Astrocyte (in vitro differentiated cells and primary cell): ENCODE measurements around a stretch of chr1.

DNA sequence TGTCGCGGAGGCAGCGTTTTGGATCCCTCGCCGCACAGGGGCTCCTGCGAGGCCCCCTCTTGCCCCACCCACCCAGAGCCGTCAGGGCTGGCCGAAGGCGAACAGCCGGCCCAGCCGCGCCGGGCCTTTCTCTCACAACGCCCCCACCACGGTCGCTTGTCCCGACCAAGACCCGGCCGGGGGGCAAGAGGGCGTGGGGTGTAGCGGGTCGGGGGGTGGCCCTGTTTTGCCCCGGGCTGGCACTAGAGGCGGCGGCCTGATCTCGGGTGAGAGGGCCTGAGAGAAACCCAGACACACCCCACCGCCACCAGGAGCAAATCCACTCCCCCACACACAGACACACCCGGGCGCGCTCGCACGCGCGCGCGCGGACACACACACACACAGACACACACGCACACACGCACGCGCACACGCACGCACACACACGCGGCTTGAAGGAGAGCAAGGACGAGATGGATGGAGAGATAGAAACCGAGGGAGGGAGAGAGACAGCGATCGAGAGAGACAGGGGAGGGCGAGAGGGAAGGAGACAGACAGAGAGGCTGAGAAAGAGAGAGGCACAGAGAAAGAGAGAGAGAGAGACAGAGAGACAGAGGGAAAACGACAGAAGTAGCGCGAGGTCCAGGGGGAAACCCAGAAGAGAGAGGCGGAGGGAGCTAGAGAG is 99.9 kb upstream of the RHOU start:
- PRO-cap = no peak
- RRBS, 2 experiments = 22 to 24% methylated on average over 8 of the region's 54 CpGs

DNA sequence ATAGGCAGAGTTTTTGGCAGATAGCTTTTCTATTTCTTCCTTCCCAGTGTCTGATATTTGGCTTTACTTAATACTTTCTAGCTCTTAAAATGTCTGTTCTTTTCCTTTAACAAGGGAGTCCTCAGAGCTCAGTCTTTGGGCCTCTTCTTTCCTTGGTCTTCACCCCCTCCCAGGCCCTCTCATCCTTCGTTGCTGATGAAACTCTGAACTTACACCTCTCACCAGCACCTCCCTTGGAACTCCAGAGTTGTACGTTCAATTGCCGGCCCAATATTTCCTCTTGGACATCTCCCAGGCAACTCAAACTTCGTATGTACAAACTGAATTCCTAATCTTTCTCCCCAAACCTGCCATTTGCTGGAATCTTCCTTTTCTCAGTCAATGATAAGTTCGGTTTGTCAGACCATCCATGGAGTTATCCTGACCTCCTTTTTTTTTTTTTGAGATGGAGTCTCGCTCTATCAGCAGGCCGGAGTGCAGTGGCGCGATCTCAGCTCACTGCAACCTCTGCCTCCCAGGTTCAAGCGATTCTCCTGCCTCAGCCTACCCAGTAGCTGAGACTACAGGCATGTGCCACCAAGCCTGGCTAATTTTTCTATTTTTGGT is 13.0 kb upstream of the RHOU start:
- PRO-cap = no peak
- RRBS, 2 experiments = no CpG with 5 or more reads among the region's 10 CpGs

- PRO-cap = no peak
- RRBS, 2 experiments = no CpG with 5 or more reads among the region's 11 CpGs
Observed at GRCh38 chr1:228804699-228805494, 69.6 kb downstream of the RHOU start.

GRCh38 chr1:228810775-228811264 is 75.5 kb downstream of the RHOU start:
- PRO-cap = no peak
- RRBS, 2 experiments = no CpG with 5 or more reads among the region's 5 CpGs

- PRO-cap = no peak
- RRBS, 2 experiments = no CpG with 5 or more reads among the region's 4 CpGs
Observed at GRCh38 chr1:229171954-229172329, 99.0 kb upstream of the RAB4A start.

DNA sequence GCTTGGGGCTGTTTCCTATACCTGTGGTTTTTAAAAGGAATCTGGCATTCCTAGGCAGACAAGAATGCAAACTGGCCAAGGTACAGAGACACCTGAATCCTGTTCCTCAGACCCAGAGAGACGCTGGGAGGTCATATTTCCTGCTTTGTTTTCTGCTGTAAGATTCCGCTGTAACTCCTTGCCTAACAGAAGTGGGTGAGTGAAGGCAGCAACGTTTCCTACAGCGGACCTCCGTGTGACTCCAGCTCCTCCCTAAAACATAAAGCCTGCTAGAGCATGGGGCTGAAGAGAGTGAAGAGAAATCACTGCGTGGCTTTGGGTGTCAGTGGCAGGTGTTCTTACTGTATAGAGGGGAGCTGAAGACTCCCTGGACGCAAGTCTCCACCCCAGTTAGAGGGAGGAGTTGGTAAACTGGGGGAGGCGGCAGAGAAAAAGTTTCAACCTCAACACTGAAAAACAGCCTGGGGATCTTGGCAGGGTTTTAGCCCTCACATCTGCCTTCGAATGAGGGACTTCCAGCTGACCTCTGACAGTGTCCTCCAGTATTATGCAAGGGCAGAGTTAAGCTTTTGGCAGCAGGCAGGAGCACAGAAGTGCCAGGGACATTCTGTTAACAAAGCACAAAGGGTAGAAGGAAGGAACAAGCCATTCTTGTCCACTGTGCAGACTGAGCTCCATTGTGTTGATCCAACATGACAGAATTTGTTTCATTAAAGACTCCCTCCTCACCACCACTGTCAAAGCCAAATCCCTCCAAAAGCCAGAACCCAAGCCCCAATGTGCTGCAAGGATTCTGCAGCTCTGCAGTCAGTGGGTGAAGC is 41.3 kb upstream of the RAB4A start:
- PRO-cap = no peak
- RRBS, 2 experiments = no CpG with 5 or more reads among the region's 9 CpGs

DNA sequence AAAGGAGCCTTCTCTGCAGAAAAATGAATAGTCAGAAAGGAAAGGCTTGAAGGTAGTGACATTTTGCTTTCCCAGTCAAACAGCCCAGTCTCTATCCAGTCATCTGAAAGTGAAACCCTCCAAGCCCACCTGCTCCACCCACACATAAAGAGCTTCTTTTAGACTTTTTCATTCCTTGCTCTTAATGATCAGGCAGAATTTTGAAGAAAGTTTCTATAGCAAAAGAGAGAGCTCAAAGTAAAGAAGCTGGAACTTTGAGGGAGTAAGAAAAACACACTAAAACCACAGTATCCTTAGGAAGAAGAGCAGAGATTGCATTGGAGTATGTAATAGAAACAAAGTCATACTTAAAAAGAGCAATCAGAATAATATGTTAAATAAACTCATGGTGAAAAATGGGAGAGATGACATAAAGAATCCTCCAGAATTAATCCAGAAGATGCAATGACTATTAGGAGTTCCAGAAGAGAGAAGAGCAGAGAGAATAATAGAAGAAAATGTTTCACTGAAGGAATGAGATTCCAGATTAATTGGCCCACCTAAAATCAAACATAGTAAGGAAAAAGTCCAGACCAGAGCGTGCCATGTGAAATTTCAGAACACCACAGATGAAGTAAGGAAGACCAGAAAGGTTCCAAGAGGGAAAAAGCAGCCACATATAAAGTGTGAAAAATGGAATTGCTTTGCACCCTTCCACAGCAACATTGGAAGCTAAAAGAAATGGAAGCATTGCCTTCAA is 19.7 kb downstream of the RAB4A start:
- PRO-cap = no peak
- RRBS, 2 experiments = no CpG with 5 or more reads among the region's 1 CpG

DNA sequence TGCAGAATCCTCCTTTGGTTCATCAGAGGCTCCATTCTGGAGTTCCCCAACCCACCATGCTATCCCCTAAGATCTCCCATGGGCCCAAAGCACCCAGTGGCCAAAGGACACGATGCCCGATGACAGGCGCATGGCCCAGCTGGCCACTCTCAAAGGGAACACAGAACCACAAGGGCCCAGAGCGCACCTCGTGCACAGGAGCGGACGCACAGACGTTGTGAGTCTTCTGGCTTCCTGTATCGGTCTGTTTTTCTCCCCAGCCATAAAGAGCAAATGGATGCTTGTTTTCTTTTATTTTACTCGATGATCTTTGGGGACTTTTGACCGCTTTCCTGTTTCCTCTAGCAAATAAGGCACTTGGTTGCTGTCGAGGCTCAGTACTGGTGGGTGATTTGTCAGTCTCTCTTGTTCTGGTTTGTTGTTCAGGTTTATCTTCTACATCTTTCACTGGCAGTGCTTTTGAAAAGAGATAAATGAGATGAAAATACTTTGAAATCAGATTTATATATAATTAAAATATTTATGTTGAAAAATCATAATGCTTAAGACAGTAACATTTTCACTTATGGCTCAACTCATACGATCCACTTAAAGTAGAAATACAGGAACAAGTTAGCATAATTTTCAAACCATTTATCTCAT is 16.2 kb downstream of the CCSAP start:
- PRO-cap = no peak
- RRBS, 2 experiments = no CpG with 5 or more reads among the region's 13 CpGs

- PRO-cap = bidirectional peak, plus-strand start at chr1:229342741, minus-strand start at chr1:229342581
- RRBS, 2 experiments = 2% methylated on average over 58 to 65 of the region's 120 CpGs
Observed at GRCh38 chr1:229341782-229342831, 740 bp downstream of the CCSAP start.

DNA sequence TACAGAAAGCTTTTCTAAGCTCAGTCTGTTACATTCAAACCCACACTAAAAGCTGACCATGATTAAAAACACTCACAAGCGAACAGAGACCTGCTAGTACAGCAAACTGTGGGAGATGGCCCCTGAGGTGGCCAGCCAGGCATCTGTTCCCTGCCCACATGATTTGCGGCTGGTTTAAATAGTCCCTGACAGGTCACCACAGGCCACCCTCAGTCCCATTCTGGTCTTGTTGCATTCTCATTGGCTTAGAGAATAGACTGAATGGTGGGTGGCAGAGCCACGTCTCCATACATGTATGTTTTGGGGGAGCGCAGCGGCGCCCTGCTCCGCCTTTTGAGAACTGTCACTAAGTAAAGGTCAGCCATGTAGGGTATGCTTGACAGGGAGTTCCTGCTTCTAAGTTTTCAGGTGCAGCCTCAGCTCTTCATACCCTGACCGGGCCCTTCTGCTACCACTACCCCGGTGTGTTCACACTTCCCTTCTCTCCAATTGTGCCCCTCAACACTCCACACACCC is 2.4 kb upstream of the ACTA1 start:
- PRO-cap = no peak
- RRBS, 2 experiments = no CpG with 5 or more reads among the region's 9 CpGs

DNA sequence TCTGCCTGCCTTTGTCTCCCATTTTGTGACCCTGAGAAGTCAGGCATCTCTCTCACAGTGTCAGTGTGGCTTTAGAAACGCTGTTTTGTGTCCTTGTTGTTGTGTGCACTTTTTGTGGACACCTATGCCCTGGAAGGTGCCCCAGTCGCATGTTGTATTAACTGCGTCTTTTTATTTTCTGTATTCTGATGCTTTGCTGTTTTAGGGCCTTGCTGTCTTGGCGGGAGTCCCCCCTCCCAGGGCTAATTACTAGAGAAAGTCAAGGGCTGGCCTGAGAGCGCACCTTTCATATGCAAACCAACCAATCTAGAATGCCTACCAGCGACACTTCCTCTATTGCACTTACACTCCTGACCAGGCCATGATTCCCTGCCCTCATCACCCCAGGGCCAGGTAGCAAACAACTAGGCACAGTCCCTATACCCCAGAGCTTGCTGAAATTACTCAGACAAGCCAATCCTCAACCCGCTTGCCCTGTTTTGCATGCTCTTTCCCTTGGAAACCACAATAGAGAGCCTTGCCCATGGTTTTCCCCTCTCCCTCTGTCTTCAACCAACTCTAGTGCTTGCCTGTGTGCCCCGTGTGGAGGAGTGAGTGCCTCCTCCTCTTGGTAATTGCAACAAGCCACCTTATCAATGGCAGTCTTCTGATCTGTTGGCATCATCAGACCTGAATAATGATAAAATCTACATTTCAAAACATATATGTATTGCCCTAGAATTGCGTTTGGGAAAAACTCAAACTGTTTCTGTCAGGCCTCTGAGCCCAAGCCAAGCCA is 70.3 kb downstream of the URB2 start:
- PRO-cap = no peak
- RRBS, 2 experiments = no CpG with 5 or more reads among the region's 9 CpGs

- PRO-cap = no peak
- RRBS, 2 experiments = no CpG with 5 or more reads among the region's 17 CpGs
Observed at GRCh38 chr1:229863580-229864574, 203.2 kb upstream of the GALNT2 start.

DNA sequence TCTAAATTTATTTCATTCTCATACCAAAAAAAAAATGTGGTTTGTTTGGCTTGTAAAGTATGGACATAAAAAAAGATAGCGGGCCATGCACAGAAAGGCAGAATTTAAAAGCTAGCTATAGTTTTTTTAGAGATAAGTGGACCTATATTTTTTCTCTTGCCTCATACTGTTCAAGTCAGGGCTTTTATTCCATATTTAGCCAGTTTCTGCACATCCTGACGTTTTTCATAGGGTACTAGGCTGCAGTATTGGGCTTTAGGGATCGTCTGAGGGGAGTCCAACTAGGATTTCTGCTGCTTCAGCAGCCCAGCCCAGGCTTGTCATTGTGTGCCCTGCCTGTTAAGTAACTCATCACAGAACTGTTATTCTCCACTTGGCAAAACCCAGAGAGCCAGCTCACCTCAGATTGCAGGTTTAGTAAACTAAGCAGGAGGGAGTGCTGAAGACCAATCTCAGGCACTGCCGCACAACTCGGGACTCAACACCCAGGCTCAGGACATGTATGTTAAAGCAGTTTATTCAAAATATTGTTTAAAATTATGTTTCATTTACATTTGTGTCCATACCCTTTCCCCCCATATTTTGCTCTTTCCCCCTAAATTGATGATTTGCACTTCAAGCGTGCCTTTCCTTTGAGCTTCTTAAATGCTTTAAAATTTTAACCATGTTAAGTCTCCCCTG is 2.8 kb downstream of the GALNT2 start:
- PRO-cap = no peak
- RRBS, 2 experiments = no CpG with 5 or more reads among the region's 6 CpGs

DNA sequence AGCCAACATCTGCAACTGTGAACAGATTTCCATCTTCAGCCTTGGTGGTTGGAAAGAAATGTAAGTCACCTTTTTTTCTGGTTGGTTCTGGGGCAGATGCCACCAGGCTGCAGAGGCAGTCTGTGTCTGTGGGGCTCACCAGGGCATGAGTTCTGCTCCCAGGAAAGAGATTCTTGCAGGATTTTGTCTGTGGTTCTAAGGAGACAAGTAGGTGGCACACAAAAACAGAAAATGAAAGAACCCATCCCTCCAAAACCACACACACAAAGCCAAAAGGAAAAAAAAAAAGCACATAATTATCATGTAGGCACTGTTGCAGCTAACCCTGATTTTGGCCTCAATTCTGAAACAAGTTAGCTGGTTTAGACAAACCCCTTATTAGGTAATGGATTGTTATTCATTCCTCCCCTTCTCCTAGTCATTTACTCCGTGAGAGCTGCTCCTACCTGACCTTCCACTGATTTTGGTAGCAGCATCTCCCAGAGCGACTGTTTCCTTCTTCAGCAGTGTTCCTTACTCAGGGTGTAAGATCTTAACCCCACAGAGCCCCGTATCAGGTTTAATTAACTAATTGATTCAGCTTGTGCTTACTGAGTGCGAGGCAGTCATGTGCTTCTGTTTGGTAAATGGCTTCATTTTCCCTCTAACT is 36.5 kb downstream of the GALNT2 start:
- PRO-cap = no peak
- RRBS, 2 experiments = no CpG with 5 or more reads among the region's 4 CpGs

DNA sequence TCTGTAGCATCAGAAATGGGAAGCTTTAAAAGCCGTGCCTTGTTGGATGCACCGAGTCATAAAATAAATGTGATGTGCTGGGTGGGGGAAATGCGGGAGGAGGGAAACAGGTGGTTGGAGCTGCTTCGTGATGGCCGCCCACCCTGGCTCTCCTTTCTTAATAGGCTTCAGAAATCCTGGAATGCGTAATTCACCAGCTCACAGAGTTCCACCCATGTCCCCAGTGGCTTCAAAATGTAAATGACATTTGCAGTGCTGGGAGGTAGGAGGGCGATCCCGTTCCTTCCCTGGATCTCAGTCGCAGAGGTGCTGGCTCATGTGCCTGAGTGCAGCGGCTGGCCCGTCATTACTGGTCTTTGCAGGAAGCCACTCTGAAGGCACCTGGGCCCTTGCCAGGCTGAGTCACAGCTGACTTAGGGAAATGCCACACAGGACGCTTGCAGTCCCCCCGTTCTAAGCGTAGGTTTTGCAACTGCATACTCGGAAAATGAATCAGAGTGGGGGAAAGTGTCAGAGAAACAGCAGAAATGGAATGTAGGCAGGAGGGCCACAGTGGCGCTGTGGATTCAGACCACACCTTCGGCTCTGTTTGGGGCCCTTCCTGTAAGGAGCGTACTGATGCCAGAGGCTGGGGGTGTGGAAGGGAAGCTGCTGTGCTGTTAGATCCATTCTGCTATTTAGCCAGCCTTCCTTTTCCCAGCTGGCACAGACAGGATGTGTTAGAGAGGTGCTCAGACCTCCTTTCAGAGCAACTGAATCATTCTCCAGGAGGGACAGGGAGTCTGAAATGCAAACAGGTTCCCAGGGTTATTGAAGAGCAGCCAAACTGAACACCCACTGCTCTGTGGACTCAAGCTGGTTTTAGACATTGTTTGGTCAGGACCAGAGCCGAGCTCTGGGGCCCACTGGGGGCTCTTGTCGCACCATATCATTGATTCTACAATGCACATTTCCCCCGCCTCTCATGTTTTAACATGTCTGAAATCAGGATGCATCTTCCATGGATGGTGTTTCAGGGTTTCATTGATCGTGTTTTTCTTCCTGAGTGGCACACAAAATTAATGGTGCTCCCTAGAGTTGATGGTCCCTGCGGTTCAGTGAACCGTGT is 37.8 kb downstream of the GALNT2 start:
- PRO-cap = bidirectional peak, plus-strand start at position 518 of the sequence, minus-strand start at position 348 of the sequence; unidirectional peak, plus-strand start at position 706 of the sequence; unidirectional peak, plus-strand start at position 997 of the sequence
- RRBS, 2 experiments = no CpG with 5 or more reads among the region's 24 CpGs

- PRO-cap = no peak
- RRBS, 2 experiments = no CpG with 5 or more reads among the region's 13 CpGs
Observed at GRCh38 chr1:230125613-230126572, 58.9 kb downstream of the GALNT2 start.

GRCh38 chr1:230139750-230140105 is 72.7 kb downstream of the GALNT2 start:
- PRO-cap = unidirectional peak, plus-strand start at chr1:230140000
- RRBS, 2 experiments = no CpG with 5 or more reads among the region's 7 CpGs

DNA sequence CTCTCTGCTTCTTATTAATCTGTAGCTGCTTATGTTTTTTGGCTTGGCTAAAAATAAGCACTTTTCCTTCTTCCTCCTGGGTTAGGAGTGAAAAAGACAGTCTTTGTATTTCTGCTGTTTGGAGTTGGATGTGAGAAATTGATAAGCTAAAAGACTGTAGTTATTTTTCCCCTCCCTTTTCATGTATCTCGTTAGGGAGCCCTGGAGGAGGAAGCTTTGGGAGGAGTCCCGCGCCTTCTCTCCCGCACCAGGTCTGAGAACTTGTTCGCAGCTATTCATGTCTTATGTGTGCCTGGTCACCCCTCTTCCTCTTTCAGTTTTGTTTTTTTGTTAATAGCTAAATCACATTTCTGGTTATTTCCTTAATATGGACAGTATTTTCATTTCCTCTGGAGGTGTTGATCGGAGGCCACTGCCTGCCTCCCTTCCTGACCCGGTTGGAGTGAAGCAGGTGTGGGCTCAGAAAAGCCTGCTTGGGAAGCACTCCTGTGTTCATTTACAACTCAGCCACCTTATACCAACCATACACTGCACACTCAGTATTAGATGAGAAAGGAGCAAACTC is 79.1 kb downstream of the GALNT2 start:
- PRO-cap = no peak
- RRBS, 2 experiments = no CpG with 5 or more reads among the region's 7 CpGs

DNA sequence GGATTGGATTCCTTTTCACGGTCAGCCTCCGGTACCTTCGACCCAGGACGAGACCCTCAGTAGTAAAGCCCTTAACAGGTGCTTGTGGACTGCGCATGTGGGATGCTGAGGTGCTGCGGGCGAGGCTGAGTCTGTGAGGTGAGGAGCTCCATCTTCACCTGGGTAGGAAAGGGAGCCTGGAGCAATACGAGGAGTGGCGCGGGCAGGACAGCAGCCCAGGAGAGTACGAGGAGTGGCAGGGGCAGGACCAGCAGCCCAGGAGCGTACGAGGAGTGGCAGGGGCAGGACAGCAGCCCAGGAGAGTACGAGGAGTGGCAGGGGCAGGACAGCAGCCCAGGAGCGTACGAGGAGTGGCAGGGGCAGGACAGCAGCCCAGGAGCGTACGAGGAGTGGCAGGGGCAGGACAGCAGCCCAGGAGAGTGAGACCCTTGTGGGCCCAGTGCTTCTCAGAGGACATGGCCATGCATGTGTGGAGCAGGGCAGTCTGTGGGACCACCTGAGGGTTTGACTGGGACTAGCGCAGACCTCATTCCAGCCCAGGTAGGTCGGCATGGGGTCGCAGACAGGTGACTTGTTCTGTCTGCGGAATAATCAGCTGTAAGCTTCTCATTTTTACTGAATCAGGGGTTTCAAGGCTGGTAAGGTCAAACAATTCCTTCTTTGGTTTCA is 131.2 kb downstream of the GALNT2 start:
- PRO-cap = no peak
- RRBS, 2 experiments = no CpG with 5 or more reads among the region's 22 CpGs

DNA sequence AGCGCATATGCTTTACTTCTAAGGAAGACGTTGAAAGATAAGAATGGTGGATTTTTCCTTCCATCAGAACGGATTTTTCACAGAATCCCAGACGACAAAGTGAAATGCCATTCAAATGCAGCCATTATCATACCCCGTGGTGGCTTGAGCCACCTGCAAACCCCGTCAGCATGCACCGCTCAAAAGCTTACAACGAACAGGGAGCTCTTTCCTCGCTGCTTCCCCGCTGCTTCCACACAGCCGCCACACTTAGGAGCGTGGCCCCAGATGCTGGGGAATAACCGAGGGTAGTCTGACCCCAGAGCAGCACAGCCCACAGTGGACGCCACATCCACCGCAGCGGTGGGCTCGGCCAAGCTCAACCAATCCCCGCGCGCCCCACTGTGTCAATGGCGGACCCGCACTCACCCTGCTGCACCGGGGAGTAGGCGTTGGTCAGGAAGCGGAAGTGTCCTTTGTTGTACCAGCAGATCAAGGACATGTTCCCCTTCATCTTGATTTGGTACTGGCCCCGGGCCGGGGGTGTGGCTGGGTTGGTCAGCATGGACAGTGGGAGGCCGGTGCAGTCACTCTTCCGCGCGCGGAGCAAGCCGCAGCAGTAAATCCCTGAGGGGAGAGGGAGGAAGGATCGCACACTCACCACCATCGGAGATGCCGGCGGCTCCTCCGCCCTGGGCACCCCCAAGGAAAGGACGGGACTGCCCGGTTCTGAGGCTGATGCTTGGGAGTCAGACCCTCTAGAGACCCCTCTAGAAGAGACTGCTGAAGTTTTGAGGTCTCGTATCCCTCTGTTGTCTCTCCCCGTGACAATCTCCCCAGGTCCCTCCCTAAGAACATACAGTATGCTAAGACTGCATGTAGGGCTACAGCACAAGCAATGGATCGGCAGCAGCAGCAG is 93.4 kb downstream of the PGBD5 start:
- PRO-cap = no peak
- RRBS, 2 experiments = 46 to 55% methylated on average over 13 to 17 of the region's 43 CpGs